Pericardium fibroblast (primary cell): ENCODE data around the genes GOLGA5 and BTBD7.

- RAMPAGE, long total RNA = no peak
Observed at GRCh38 chr14:92519588-92520178, 6.1 kb downstream of the RIN3 start.

DNA sequence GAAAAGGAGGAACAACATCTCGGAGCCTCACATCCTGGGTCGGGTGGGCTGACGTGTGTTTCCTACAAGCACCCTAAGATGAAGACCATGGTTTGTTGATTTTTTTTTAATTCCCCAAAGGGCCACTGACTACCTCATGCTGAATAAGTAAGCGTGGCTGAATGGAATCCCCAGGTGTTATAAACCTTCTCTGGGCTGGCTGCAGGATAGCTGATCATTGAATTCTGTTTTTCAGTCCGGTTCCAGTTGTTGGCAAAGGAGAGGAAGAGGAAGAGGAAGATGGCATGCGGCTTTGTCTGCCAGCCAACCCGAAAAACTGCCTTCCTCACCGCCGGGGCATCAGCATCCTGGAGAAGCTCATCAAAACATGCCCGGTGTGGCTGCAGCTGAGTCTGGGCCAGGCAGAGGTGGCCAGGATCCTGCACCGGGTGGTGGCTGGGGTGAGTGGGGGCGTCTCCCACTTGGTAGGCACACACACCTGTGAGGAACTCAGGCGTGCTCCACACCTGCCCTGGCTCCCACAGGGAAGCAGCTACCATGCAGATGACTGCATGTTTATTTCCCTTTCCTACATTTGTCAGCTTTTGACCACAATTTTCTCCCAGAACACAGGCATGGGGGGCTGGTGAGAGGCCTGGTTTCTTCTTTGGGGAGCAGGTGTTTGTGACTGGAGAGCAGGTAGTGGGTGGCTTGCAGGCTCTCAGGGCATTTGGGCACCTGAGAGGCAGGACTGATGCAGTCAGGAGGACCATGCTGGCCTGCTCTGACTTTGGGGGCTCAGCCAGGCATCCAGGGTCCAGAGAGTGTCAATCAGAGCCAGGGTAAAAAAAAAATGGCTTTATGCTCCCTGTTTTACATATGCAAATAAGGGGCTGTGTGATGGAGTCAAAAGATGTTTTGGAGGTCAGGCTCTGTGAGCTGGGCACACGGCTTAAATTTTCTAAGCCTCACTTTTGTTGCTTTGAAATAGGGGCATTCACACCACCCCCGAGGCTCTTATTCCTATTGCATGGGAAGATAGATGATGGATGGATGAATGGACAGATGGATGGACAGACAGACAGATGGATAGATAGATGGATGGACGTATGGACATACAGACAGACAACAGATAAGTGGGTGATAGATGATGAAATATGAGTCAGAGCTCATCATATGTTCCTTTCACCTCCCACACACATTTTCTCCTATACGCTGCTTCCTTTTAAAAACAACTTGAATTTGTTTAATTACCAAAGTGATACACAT lies 42.4 kb downstream of the RIN3 start:
- RAMPAGE, long total RNA = no peak

DNA sequence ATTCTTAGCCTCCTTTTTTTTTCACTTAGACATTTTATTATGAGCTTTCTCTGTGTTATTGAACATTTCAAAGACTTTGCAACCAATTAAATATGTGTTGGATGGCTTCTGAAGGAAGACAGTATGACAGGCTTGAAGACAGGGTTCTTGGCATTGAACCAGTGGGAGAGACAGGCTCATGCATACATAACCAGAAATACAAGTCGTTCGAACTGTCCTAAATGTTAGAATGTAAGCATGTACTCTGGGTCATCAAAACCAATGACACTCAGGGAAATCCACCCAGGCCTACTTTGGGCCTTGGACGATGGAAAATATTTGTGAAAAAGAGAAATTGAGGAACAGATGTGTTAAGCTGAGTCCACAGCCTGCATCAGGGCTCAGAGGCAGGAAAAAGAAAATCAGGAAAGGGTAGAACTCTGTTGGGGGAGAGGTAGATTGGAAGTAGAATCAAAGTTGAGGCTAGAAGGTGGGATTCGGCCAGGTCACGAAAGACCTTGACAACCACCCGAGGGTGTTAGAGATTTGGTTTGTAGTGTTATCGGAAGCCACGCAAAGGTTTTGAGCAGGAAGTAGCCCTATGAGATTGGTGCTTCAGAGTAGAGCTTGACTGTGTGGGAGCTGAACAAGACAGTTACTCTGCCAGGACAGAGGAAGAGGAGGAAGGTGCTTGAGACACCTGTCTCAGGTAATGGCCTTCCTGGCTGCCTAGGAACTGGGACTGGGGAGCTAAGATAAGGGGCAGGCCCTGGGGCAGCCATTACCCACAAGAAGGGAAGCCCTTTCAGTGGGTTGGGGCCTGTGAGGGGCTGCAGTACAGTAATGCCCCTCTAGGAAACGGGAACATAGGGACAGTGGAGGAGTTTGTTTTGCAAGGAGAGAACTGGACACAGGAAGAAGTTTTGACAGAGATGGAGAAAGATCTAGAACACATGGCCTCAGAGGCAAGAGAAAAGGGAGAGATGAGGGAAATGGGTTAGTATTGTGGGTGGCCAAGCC lies 73.3 kb downstream of the RIN3 start:
- RAMPAGE, long total RNA = no peak

GRCh38 chr14:92601670-92602649 lies 88.4 kb downstream of the RIN3 start:
- RAMPAGE, long total RNA = no peak

DNA sequence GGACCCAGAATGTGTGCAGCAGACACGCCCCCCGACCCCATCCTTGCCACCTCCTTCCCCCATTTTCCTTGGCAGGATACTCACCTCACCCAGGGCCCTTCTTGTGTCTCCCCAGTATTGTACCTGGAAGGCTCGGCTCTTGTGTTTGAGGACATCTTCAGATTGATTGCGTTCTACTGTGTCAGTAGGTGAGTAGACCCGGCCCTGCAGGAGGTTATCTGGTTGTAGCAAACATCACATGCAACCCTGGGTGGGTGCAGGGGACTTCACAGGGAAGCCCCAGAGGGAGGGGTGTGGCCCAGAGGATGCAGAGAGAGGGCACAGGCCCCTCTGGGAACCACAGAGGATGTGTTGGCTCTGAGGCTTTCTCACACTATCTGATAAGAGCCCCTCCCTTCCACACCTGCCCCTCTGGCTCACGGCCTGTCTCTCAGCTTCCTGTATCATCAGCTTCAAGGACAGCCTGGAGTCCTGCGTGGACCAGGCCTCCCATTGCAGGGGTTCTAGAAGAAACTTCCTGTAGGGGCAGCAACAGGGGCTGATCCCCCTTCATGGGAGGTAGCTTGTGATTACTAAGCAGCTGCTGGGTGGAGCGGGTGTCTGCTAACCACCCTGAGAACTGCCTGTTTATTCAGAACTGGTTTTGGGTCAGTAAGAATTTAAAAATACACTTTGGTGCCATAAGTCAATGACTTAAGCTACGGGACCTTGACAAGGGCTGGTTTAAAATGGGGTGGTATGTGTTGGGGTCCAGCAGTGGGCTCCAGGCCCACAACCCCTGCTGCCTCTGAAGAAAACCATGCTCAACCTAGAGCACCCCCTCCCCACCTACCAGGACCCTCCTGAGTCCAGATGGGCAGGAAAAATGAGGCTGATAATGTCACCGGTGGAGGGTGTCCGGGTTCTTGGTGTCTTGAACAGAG lies 102.0 kb downstream of the RIN3 start:
- RAMPAGE, long total RNA = no peak

DNA sequence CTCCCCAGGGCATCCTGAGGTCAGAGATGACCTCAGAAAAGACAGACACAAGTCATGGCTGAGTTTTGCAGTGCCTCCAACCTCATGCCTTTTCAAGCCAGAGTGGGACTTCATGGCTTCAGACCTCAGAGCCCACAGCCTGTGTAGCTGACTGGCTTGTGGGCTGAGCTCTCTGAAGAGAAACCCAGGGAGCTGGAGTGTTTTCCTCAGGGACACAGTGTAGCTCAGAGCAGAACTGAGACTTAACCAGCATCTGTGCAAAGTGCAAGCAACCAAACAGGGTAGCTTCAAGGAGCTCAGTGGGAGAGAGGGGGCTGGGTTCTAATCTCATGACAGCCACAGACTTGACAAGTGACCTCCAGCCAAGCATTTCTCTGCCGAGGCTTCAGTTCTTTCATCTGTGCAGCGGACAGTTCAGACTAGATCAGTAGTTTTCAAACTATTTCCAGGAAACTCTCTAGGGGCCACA lies 80.1 kb downstream of the LGMN start:
- RAMPAGE, long total RNA = no peak

GRCh38 chr14:92711586-92712417 lies 36.6 kb downstream of the LGMN start:
- RAMPAGE, long total RNA = no peak

- RAMPAGE, long total RNA = start-site peak on the plus strand at chr14:92794305-92794408, 722 and 1,454 reads in 2 replicates
Observed at GRCh38 chr14:92794105-92795061, at the start of gene GOLGA5. TSS of gene GOLGA5 (plus strand) at chr14:92794305.

DNA sequence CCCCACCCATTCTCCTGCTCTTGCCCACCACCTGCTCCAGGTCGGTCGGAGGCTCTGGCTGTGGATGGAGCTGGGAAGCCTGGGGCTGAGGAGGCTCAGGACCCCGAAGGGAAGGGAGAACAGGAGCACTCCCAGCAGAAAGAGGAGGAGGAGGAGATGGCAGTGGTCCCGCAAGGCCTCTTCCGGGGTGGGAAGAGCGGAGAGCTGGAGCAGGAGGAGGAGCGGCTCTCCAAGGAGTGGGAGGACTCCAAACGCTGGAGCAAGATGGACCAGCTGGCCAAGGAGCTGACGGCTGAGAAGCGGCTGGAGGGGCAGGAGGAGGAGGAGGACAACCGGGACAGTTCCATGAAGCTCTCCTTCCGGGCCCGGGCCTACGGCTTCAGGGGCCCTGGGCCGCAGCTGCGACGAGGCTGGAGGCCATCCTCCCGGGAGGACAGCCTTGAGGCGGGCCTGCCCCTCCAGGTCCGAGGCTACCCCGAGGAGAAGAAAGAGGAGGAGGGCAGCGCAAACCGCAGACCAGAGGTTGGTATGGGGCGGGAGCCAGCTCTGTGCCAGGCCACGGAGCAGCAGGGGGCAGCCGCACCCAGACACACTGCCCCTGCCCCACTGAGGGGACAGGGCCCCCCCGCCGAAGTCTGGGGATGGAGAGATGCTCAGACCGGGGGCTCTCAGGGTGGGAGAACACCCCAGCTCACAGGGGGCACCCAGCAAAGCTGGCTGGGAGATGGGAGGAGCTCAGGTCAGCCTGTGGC lies 9.6 kb downstream of the CHGA start:
- RAMPAGE, long total RNA = no peak

DNA sequence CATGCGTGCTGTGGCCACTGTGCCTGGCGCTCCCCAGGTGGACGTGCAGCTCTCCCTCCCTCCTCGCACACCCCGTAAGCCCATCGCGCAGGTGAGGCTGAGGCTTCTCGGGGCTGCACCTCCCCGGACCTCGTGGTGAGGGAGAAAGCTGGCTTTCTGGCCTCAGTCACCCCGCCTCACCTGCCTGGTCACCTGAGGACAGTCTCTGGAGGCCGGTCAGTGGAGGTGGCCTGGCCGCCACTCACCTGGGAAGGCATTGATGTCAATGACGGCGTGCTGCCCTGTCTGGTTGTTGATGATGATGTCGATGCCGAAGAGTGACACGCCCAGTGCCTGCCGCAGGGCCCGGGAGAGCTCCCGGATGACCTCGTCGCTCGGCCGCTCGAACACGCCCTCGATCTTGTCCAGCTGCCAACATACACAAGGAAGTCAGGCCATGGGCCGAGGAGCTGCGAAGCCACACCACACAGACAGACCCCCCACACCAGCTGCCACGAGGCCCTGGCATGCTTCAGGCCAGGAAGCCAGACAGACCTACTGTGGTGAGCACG lies 23.2 kb downstream of the CHGA start:
- RAMPAGE, long total RNA = no peak

GRCh38 chr14:92973647-92973986 lies 50.7 kb downstream of the CHGA start:
- RAMPAGE, long total RNA = no peak

- RAMPAGE, long total RNA = no peak
Observed at GRCh38 chr14:92990363-92990875, 67.5 kb downstream of the CHGA start.

GRCh38 chr14:93007022-93007660 lies 84.2 kb downstream of the CHGA start:
- RAMPAGE, long total RNA = no peak

DNA sequence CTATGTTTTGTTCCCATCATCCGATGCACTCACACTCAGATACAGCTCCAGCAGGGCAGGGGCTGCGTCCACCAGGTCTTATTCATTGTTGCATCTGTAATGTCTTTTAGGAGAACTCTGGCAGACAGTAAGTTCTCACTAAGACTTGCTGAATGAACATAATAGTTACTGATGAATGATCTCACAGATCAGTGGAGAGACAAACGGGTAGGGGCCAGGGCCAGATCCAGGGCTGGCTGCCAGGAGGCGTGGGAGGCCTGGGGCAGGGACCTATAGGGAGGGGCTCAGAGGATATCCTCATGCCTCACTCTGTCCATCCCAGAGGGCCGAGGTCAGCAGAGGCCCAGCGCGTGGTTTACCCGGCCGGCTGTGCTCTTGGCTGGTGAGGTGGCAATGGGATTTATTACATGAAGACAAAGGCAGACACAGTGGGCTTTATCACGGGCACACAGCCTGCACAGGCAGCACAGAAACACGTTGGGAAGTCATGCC lies 85.4 kb downstream of the CHGA start:
- RAMPAGE, long total RNA = no peak

- RAMPAGE, long total RNA = no peak
Observed at GRCh38 chr14:93036269-93036783, 79.4 kb downstream of the ITPK1 start.

DNA sequence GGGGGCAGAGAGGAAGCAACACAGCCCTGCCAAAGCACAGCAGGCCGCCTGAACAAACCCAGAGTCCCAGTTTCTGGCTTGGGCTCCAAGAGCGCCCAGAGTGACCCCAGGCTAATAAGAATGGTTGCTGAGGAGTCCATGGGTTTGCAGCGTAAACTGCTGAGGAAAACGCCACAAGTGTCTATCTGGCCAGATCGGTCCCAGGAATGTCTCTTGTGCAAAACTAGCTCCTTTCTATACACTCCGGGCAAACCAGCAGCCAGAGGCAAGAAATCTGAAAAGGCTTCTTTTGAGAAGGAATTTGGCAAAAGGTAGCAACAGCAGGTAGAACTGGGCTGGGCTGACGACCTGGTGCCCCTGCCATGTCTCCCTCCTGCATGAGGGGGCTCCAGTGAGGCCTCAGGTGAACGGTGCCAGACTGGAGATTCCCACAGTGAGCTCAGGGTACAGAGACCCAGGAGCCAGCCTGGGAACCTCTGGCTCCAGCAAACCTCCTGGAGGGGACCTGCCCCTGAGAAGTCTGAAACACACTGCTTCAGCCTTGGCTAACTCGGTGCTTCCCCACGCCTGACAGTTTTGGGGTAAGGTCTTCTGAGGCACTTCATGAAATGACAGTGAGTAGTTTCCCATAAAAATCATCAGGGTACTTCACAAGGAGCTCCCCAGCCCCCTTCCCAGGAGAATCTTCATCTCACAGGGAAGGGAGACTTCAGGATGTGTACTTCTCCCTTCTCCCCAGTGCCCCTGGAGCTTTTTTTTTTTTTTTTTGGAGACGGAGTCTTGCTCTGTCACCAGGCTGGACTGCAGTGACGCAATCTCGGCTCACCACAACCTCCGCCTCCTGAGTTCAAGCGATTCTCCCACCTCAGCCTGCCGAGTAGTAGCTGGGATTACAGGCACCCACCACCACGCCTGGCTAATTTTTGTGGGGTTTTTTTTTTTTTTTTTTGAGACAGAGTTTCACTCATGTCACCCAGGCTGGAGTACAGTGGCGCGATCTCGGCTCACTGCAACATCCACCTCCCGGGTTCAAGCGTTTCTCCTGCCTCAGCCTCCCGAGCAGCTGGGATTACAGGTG lies 10.6 kb downstream of the ITPK1 start:
- RAMPAGE, long total RNA = no peak

DNA sequence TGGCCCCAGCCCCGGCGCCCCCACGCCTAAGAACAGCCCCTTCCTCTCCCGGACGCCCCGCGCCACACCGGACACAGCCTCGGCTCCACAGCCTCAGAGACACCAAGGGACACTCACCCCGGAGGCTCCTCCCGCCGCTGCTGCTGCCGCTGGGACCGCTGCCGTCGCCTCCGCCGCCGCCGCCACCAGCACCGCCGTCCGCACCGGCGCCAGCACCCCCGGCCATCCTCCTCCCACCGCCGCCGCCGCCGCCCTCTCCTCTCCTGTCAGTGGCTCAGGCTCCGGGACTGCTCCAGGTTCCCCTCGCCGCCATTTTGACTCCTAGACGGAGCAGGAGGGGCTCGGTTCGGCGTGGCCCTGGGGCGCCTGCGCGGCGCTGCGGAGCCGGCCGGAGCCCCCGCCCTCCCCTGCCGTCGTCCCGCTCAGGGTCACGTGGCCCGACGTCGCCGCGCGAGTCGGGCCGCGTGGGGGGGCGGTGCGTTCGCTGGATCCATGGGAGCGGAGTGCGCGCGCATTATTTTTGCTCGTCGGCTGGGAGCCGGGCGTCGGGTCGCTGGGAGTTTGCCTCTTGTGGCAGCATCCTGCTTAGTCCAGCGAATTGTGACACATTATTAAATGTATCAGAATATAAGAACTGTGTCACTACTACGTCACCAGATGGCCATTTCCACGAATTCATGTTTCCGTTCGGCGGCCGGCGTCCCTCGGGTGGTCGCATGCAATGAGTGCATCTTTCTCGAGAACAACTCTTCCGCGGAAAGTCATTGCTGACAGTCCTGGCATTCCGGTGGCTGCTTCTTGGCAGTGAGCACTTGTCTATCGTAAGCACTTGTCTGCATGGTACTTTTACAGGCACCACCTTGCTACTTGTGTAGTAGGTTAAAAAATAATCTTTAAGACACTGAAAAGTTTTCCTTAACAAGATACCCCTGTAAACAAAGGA lies at the start of gene BTBD7:
Gene BTBD7 (minus strand): TSS at position 334 of the 943 bp plus-strand sequence.
- RAMPAGE, long total RNA = no peak

DNA sequence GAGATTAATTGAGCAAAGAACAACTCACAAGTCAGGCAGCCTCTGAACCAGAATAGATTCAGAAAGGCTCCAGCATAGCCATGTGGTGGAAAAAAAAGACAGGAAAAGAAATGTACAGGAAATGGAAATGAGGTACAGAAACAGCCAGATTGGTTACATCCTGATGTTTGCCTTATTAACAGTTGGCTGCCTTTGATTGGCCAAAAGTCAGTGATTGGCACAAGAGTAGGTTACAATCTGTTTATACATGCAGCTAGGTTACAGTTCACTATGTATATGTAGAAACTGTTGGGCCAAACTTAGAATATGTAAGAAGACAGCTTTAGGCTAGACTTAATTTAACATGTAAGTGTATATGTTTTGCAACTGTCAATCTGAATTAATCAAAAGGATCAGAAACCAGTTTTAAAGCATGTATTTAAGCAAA lies 118.9 kb downstream of the UNC79 start:
- RAMPAGE, long total RNA = no peak

DNA sequence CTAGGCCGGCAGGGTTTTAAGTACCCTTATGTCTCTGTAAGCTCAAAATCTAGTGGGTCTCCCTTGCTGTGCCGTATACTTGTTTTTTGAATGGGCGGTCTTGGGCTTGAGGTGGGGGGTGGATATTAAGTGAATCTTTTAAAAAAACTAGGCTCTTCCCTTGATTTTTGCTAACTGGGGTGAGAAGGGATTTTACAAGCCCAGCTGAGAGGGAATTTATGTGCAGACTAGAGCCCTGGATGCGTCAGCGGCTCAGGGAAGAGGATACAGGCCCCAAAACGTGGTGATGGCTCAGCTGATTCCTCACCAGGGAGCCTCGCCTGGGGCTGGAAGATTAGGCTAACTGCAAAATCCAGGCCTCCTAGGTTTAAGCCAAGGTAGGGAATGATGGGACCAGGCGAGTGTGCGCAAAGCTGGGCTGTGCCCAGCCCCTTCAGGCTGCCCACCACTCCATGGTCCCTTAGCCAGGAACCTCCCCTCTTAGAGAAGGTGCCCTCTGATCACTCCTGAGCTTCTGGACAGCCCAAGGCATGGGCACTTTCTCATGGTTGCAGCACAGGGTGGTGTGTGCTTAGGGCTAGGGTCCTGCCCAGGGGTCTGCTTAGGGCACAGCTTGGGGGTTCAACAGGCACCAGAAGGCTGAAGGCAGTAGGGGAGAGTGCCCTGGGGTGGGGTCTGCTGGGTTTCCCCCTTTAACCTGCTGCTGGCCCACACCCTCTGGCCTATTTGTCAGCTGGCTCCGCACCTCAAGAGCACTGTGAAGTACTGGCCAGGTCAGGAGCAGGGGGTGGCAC lies 69.1 kb downstream of the PRIMA1 start:
- RAMPAGE, long total RNA = no peak

GRCh38 chr14:93757072-93757608 lies 31.1 kb downstream of the PRIMA1 start:
- RAMPAGE, long total RNA = no peak